Fallopian tube (tissue), 1 donor: ENCODE measurements around a stretch of chr18.

DNA sequence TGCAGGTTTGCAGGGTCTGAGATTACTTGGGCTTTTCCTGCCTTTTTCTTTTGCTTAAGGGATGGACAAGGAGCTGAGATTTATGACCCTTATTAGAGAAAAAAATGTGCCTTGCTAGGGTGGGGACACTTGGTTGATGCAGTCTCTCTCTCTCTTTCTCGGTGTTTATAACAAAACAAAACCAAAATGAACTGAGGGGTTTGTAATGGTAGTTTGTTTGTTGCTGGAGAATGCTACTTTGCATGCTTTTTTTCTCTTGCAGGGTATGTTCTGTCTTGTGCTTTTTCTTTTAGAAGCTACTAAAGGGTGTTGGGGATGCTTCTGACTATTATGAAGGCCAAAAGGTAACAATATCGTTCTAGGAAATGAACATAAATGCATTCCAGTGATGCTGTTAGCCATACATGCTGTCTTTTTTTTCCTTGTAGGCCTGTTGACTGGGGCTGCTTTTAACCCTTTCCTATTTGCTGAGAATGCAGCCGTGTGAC is 409 bp downstream of the ZNF532 start:
- PRO-cap = no peak

GRCh38 chr18:58865559-58866896 is 1.4 kb downstream of the ZNF532 start:
- PRO-cap = no peak

DNA sequence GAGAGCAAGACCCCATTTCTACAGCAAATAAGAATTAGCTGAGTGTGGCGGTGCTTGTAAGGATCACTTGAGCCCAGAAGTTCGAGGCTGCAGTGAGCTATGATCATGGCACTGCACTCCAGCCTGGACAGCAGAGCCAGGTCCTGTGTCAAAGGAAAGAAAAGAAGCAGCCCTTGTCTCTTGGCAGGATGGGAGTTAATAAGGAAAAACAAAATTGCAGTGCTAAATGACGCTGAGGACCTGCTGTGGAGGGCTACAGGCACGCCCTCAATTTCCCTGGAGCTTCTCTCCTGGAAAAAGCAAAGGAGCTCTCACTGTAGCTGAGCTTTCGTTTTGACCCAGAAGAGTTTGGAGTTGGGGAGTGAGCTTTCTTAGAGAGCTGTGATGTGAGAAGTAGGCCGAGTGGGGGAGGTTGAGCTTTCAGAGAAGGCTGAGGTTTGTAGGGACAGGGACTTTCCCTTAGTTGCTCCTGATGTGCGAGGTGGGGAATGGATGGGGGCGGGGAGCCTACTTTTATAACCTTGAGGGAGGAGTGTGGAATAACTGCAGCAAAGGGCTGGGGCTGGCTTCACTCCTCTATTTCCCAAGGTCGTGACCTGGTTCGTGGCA is 47.0 kb downstream of the ZNF532 start:
- PRO-cap = unidirectional peak, plus-strand start at position 341 of the sequence; unidirectional peak, plus-strand start at position 423 of the sequence

- PRO-cap = no peak
Measured at GRCh38 chr18:58970964-58971517, 106.4 kb downstream of the ZNF532 start.

GRCh38 chr18:58997617-58998303 is 133.1 kb downstream of the ZNF532 start:
- PRO-cap = no peak

DNA sequence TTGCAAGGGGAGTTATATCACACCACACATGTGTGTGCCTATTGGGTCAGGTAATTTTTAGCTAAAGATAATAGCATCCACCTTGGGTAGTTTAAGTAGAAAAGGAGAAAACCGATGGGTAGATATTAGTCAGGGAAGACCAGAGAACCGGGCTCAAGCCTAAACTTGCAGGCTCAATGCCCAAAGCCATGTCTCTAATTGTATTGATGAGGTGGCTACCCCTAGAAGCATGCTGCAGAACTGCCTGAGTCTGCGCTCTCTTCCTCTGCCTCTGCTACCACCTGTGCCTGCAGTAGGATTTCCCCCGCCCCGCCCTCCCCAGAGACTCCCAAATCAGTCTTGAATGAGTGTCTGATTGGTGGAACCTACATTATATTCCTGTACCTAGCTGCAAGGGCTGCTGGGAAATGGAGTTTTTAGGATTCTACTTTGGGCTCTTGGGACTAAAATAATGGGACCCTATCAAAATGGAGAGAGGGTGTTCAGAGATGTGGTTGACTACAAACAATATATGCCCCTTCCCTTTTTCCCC is 12.3 kb downstream of the GRP start:
- PRO-cap = no peak

DNA sequence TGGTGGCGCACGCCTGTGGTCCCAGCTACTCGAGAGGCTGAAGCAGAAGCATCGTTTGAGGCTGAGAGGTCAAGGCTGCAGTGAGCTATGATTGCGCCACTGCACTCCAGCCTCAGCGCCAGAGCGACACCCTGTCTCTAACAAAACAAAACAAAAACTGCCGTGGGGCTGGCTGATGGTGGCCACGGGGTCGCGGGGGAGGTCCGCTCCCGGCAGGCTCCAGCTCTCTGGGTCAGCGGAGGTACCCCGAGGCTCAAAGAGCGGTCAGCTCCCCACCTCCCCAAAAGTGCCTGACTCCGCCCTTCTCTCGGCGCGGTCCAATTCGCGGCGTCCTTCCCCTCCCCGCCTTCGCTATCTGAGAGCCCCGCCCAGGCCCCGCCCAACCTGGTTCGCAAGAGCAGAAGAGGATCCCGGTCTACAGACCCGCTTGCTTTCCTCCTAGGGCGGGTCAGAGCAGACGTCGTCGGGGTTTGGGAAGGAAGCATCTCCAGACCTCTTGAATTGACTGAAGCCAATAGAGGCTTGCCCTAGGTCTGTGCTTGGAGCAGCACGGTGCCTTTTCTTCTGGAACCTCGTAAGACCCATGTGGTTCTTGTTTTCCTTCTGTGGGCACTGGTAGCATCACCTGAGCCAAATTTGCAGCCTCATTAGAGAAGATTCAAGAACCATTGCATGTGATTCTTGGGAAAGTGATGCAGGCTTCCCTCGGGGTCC is 7.8 kb downstream of the RAX start:
- PRO-cap = no peak

DNA sequence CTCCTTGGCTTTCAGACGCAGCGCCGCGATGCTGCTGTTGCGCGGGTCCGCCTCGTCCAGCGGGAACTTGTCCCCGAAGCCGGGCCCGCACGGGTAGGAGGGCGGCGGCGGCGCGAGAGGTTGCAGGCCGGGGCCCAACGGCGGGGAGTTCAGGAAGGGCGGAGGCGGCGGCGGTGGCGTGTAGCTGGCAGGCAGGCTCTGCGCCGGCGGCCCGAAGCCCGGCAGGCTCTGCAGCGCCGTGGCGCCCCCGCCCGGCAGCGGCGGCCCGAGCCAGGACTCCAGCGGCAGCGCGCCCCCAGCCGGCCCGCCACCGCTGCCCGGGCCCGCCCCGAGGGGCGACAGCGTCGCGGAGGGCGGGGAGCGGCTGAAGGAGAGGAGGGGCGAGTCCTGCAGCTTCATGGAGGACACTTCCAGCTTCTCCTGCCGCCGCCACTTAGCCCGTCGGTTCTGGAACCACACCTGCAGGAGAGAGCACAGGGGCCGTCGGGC is 4.2 kb downstream of the RAX start:
- PRO-cap = unidirectional peak, minus-strand start at position 220 of the sequence

DNA sequence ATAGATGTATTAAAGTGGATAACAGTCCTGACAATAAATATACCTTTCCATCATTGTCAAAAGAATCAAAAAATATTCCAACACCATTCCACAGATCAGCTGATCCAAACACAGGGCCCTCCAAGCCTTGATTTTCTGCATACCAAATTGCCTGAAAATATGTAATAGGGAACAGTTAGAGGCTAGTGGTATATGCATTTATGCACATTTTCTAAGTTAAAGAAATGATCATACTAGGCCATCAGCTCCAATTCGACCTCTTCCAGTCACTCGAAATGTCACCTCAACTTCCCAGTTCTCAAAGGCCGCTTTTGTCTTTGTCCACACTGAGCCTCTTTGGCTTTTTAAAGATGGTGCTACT is 3.8 kb downstream of the LMAN1 start:
- PRO-cap = no peak

- PRO-cap = no peak
Measured at GRCh38 chr18:59885580-59886363, 14.0 kb upstream of the PMAIP1 start.

DNA sequence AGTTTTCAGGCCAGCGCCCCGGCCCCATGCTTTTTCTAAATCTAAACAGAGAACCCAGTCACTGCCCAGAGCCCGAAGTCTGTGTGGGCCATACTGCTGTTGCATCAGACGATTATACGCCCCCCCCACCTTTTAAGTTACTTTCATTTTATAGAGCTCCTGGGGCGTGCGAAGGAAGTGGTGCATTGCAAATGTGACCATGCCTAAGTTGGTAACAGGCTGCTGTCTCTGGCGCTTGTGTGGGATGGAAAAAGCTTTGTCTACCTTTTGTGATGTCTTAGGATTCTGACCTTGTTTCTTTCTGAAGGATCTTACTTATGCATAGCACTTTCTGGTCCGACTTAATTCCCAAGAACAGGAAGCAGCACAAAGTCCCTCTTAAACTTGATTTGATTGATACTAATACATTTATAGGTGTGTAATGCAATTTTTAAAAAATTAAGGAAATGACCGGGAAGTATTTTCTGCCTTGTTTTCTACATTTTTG is 1.1 kb downstream of the PMAIP1 start:
- PRO-cap = bidirectional peak, plus-strand start at position 162 of the sequence, minus-strand start at position 85 of the sequence; bidirectional peak, plus-strand start at position 302 of the sequence, minus-strand start at position 241 of the sequence

DNA sequence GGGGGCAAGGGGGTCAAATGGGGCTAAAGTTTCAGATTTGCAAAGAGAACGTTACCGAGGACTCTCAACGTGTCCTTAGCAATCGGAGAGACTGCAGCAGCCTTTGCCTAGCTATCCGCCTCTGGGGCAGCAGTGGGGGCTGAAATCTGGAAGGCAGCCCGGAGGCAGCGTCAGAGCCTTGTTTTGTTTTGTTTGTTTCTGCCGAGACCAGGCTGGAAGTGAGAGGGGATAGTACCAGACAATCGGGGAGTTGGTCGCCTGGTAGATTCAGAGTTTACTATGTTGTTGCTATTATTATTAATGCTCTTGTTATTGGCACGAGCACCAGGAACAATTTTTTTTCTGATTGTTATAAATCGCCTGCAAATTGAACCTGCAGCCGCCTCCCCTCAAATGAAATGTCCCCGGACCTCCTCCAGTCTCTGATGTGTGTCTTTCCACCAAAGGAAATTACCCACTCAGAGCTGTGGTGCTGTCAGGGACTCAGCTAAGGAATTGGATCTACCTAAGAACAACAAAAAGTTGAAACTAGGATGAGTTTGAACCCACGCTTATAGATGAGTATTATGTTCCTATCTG is 1.4 kb downstream of the CDH20 start:
- PRO-cap = no peak

- PRO-cap = no peak
Measured at GRCh38 chr18:61648855-61649545, 243.8 kb downstream of the RNF152 start.

DNA sequence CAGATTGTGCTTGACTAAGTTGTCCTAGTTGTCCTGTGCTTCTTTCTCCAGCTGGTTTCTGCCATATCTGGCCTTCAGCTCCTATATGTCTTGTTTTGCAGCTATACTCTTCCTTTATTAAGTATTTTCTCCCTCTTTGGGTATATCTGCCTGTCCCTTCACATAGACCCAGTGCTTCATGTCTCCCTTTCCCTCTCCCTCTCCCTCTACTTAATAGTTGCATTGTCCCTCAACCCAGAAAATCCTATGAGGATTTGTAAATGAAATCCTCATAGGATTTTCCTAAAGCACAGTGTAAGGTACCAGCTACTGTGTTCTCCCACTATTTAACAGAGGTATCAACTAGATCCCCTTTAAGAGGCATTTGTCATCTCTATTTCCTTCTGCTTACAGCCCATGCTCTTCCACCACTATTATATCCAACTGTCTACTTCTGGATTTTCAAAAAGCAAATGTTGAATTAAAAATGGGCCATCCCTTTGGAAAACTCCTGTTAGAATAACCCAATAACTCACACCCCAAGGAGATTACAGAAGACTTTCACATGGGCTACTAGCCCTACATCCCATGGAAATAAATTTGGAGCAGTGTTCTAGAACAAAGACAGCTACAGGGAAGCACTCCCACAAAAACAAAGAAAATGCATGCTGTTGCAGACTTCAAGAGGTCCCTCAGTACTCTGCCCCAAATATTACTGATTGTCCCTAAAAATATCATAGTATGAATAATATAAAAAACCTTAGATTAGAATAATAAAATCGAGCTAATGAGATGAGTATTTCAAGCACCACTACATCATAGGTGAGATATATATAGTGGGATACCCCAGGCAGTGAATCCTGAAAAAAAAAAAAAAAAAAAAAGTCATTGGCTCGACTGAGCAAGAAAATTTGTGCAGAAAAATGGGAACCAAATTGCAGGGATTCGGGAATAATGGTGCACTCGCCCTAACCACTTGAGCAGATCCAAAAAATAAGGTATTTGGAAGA is 83.5 kb downstream of the RNF152 start:
- PRO-cap = no peak

- PRO-cap = no peak
Measured at GRCh38 chr18:61891402-61892465, 1.1 kb downstream of the RNF152 start.

DNA sequence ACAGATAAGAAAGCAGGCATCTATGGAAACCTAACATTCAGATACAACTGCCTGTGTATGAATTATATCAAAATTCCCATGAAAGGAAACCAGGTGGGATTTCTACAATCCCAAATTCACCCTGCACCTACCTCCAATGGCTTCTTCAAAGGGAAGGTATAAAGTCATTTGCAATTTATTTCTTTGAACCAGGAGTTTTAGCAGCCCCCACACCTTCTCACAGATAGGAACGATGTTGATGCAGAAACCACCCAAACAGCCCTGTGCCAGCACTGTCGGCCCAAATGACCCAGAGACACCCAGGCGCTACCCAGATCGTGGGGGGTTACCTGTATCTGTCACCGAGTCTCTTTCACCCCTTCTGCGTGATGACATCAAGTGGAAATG is 348 bp downstream of the RNF152 start:
- PRO-cap = no peak

DNA sequence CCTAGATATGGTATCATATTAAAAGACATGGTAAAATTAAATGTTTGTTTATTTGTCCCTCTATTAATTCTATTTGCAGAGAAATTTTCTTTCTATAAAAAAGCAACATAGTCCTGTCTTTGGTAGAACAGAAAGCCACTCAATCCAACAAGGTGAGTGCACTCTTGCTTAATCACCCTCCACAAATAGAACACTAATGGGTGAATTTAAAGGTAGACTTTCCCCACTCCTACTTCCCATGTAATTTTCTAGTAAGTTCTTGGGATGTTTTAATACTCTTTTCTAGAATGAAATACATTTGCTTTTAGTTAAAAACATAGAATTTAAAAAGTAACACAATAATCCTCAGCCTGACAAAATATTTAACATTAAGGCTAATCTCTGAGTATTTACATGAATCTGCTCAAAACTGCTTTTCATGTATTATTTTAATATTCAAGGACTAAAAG is 97.6 kb downstream of the PIGN start:
- PRO-cap = no peak

GRCh38 chr18:62312843-62313692 is 12.0 kb upstream of the TNFRSF11A start:
- PRO-cap = no peak

DNA sequence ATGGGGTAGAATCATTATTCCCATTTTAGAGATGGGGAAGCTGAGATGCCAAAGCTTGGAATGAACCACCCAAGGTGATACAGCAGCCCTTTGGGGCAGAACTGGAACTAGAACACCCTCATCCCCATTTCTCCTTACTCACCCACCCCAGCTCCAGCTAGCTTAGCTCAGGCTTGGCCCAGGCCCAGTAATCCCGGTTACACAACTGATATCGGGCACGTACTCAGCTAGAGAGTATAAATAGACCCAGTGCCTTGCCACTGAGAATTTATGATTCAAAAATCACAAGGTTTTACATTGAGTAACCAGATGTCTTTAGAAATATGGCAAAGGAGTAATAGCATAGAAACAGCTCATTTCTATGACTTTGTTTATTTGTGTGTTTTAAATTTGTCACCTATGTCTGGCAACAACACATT is 85.7 kb upstream of the ZCCHC2 start:
- PRO-cap = no peak

DNA sequence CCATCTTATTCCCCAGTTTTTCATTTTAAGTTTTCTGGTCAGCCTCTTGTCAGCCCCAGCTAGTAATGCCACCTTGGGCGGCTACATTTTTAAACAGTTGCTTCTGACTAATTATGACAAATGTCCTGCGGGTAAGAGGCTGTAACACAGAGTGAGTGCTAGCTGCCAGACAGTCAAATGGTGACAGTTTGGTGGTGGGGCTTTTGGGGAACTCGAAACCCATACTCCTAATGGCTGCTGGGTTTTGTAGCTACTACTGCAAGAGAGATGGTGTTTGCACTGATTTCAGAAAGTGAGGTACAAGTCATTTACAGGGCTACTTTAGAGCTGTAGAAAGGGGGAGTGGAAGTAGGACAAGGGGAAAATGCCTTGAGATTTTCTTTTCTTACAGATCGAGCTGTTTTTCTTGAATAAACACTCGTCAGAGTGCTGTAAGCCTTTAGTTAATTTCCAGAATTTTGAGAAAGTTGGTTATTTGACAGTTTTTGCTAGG is 48.3 kb downstream of the ZCCHC2 start:
- PRO-cap = no peak